A549 (cell line): Measurements from ENCODE around the gene RFX7.

DNA sequence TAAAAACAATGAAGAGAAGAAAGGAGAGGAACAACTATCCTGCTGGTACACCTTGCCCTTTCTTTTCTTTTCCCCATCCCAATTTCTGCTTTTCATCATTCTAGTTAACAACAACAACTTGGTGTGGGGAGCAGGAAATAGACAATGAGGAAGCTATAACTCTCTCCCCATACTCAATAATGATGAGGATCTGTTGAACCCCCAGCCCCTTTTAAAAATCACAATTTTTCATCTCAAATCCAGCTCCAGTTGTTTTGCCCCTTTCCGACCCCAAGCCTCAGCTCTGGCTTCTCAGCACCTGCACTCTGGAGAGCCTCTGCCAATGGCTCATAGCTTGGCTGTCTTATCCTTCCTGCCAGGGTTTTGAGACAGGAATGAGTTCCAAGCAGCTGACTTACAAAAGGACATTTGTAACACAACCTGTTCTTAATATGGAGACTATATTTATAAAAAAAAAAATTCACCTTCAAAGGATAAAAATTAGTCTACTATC is 105.8 kb upstream of the NEDD4 start:
- PRO-cap, result no peak
CAGE:
- cytosol, long polyA plus RNA, result no peak
- long polyA plus RNA, result no peak
- nucleus, long polyA plus RNA, result no peak

DNA sequence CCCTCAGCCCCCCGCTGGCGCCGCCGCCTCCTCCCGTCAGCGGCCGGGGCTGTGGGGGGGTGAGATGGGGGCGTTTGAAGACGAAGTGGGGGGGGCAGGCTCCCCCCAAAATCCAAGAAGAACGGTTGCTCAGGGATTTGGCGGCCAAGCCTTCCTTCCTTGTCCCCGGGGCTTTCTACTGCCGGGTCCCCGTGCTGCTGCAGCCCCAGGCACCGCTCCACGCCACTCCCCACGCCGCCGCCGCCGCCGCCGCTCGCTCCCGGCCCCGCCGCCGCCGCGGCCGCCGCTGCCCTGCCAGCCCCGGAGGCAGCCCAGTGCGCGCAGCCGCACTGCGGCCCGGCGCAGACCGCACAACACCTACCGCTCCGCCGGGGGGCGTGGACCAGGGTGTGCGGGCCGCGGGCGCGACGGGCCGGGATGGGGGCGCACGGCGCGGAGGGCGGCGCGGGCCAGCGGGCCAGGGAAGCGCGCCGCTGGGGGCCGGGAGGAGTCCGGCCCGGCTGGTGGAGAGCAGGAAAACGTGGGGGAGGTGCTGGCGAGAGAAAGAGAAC is at the start of gene RFX7:
Gene RFX7, minus strand, starts transcription at position 326 of the 551 bp plus-strand sequence.
- PRO-cap, result bidirectional peak, plus-strand start at position 409 of the sequence, minus-strand start at position 289 of the sequence
CAGE:
- cytosol, long polyA plus RNA, result no peak
- long polyA plus RNA, result no peak
- nucleus, long polyA plus RNA, result no peak

- PRO-cap, result no peak
CAGE:
- cytosol, long polyA plus RNA, result no peak
- long polyA plus RNA, result no peak
- nucleus, long polyA plus RNA, result no peak
These were observed 1.3 kb upstream of the RFX7 start for GRCh38 chr15:56244867-56245458.

DNA sequence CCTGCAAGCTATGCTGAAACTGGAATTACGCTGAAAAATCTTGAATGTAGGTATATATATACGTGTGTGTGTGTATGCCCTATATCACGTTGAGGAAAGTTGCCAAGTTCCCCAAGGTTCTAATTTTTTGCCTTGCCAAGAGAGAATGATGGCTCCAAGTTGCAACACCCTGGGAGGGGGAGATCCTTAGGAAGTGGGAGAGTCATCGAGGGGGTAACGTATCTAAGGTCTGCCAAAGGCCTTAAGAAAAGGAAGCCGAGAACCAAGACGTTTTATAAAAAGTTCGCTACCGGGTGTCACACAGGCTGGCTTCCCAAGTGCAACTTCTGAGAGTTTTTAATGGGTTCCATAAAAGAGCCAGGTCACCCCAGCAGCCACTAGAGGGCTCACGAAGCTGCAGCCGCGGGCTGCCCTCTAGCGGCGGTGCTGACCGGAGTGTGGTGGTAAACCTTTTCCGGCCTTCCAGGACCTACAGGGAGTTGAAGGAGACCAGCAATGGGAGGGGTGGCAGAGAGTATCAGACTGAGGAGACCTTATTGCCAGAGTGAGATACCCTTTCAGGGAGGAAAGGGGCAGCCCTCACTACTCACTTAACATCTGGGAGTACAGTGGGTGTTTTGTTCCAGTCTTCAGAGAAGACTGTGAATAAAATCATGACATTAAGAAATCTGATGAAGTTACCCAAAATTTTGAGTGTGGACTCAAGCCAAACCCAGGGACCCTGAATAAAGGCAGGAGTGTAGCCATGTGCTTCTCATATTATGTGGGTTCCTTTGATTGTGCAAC is 2.3 kb upstream of the RFX7 start:
- PRO-cap, result unidirectional peak, minus-strand start at position 243 of the sequence
CAGE:
- cytosol, long polyA plus RNA, result no peak
- long polyA plus RNA, result no peak
- nucleus, long polyA plus RNA, result no peak

- PRO-cap, result no peak
CAGE:
- cytosol, long polyA plus RNA, result no peak
- long polyA plus RNA, result no peak
- nucleus, long polyA plus RNA, result no peak
These were observed 1.3 kb downstream of the TCF12 start for GRCh38 chr15:56919768-56920044.

DNA sequence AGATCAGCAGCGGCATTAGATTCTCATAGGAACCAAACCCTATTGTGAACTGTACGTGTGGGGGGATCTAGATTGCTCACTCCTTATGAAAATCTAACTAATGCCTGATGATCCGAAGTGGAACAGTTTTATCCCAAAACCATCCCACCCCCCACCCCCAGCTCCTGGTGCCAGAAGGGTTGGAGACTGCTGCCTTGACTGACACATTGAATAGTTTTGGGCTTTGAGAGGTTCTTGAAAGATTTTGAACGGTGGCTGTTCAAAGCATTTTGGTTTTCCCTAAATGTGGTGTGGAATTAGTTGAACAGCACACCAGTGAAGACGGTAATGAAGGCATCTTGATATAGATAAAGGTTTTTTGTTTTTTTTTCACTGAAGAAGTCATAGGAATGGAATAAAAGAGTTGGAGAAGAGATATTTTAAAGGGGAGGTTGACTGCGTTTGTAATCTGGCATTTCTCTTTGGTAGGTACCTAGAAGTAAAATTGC is 117.5 kb downstream of the TCF12 start:
- PRO-cap, result no peak
CAGE:
- cytosol, long polyA plus RNA, result no peak
- long polyA plus RNA, result no peak
- nucleus, long polyA plus RNA, result start-site peak on the plus strand centred at position 323 of the sequence, 65 bp wide, 5 and 7 reads in 2 replicates

DNA sequence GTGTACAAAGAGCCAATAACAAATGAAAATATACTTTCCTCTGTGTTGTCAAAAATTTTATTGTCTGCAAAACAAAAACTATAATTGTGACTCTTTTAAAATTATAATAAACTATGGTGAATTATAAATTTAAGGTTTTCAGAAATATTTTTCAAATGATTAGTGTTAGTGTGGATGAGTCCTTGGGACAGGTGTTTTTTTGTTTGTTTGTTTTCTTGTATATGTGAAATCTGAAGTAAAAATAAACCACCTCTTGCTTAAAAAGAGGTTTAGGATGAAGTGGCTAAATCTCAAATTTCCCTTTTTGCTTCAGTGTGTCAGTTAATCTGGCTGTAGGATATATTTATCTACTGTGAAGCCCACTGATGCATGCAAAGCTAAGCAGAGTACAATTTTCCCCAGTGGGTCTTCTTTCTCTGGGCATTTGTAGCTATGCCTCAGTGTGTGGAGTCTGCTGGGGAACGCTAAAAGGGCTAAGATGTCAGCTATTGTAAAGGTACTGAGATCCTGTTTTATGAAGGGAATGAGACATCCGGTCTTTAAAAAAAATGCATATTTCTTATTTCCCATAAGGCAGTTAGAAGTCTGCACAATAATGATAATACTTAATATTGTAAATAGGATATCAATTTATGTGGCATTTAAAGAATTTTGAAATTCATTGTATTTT is 190.5 kb downstream of the TCF12 start:
- PRO-cap, result no peak
CAGE:
- cytosol, long polyA plus RNA, result no peak
- long polyA plus RNA, result no peak
- nucleus, long polyA plus RNA, result no peak

DNA sequence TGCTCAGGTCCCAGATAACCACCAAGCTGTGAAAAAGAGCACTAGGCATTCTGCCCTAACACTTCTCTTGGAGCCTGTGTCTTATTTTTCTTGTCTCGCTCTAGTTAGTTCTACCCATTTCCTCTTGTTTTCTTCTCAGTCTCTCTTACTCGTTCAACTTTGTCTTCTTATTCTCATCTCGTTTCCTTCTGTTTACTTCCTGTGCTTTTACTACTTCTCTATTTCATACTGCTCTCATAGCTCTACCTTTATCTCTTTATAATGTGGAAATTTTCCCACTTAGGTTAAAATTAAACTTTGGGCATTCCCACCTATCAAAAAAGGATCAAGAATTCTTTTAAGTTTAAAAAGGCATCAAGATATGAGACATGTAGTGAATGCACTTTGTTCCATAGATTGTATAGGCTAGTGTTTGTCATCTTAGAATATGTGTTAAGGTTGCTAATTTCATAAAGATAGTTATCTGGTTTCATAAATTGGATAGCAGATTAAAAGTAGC is 91.6 kb upstream of the CGNL1 start:
- PRO-cap, result no peak
CAGE:
- cytosol, long polyA plus RNA, result no peak
- long polyA plus RNA, result no peak
- nucleus, long polyA plus RNA, result no peak

DNA sequence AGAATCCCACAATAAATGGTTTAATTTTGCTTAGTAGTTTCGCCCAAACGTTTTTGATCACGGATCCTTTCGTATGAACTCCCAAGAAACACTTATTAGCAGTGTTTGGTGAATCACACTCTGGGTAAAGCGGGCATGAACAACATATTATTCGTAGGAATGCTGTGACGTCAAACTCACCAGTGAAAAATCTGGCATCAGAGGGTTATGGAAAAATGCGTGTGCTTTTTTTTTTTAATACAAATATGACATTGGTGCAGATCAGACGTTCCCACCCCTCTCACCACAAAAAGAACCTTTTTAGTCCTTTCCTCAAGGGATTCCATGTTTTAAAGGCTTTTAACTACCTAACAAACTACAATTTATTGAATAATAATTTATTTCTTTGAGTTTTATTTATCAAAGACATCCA is 45.6 kb upstream of the CGNL1 start:
- PRO-cap, result unidirectional peak, plus-strand start at position 173 of the sequence
CAGE:
- cytosol, long polyA plus RNA, result no peak
- long polyA plus RNA, result no peak
- nucleus, long polyA plus RNA, result no peak

DNA sequence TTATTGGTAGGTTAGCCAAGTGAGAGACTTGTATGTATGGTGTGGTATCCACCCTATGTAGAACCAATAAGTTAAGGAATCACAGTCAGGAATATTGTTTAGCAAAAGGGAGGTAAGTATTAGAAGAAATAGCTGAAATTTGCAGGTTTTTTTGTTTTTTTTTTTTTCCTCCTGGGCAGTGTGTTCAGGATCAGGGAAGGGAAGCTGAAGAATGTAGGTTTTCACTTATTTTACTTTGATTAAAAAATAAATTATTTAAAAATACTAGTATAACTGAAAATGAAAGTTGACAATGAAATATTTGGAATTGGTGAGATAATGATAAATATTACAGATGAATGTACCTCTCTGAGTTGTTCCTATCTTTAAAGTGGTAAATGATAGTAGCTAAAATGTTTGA is 59.0 kb downstream of the CGNL1 start:
- PRO-cap, result no peak
CAGE:
- cytosol, long polyA plus RNA, result no peak
- long polyA plus RNA, result no peak
- nucleus, long polyA plus RNA, result no peak

- PRO-cap, result no peak
CAGE:
- cytosol, long polyA plus RNA, result no peak
- long polyA plus RNA, result no peak
- nucleus, long polyA plus RNA, result no peak
These were observed 100.0 kb downstream of the CGNL1 start for GRCh38 chr15:57476200-57476725.

- PRO-cap, result no peak
CAGE:
- cytosol, long polyA plus RNA, result no peak
- long polyA plus RNA, result no peak
- nucleus, long polyA plus RNA, result no peak
These were observed 30.4 kb upstream of the MYZAP start for GRCh38 chr15:57561320-57561724.

- PRO-cap, result no peak
CAGE:
- cytosol, long polyA plus RNA, result no peak
- long polyA plus RNA, result no peak
- nucleus, long polyA plus RNA, result no peak
These were observed 457 bp upstream of the MYZAP start for GRCh38 chr15:57591256-57591638.

DNA sequence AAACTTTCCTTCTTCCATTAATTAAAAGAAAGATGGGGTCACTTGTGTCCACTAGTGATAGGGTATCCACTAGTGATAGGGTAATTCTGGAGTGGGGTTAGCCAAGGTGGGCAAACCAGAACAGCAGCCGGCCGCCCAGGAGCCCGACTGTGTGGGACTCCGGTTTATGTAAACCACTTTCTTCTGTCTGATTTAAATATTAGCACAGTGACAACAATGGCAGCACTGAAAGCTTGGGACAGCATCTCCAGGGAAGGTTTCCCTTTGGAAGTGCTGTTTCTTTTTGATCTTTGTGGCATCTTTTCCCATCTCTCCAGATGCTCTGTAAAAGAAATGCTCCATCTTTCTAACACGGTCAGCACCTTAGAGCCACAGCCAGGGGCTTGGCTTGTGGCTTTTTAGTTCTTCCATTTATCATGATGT is 775 bp downstream of the MYZAP start:
- PRO-cap, result no peak
CAGE:
- cytosol, long polyA plus RNA, result no peak
- long polyA plus RNA, result no peak
- nucleus, long polyA plus RNA, result no peak

- PRO-cap, result no peak
CAGE:
- cytosol, long polyA plus RNA, result no peak
- long polyA plus RNA, result no peak
- nucleus, long polyA plus RNA, result no peak
These were observed 39.2 kb upstream of the POLR2M start for GRCh38 chr15:57667017-57667945.

GRCh38 chr15:57708586-57709239 is 2.2 kb downstream of the POLR2M start:
- PRO-cap, result no peak
CAGE:
- cytosol, long polyA plus RNA, result no peak
- long polyA plus RNA, result no peak
- nucleus, long polyA plus RNA, result no peak

- PRO-cap, result no peak
CAGE:
- cytosol, long polyA plus RNA, result no peak
- long polyA plus RNA, result no peak
- nucleus, long polyA plus RNA, result no peak
These were observed 142.2 kb downstream of the ALDH1A2 start for GRCh38 chr15:57923345-57923740.

DNA sequence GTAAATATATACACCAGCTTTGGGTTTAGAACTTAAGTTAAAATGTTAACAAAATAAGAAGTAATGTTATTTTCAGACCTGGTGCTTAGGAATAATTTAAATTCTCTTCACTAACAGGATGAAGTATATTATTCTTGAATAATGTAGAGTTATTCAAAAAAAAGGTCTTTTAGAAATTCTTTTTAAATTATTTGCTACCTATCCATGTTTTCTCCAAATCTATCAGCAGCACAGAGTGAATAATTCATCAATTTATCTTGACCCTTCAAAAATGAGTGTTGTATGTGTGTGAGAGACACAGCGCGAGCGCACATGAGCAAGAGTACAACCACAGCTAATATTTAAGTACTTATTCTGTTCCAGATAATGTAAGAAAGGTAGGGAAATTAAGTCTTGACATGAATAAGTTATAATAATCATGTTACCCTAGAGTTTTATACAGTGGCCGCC is 9.7 kb downstream of the ALDH1A2 start:
- PRO-cap, result no peak
CAGE:
- cytosol, long polyA plus RNA, result no peak
- long polyA plus RNA, result no peak
- nucleus, long polyA plus RNA, result no peak

GRCh38 chr15:58064530-58065388 is 752 bp downstream of the ALDH1A2 start:
- PRO-cap, result no peak
CAGE:
- cytosol, long polyA plus RNA, result no peak
- long polyA plus RNA, result no peak
- nucleus, long polyA plus RNA, result no peak

DNA sequence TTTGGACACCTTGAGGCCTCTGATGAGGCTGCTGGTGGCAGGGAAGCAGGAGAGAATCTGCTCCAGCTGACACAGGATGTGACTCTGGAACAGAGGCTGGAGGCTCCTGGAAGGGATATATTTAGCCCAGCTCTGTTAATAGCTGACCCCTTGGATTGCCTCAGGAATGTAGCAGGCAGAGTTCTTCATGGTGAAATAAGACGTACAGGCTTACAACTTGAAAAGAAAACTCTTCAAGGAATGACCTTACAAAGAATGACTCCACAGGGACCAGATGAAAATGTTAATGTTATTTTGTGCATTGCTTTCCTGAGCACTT is 90.5 kb downstream of the AQP9 start:
- PRO-cap, result no peak
CAGE:
- cytosol, long polyA plus RNA, result no peak
- long polyA plus RNA, result no peak
- nucleus, long polyA plus RNA, result no peak